LUHMES (cell line): ENCODE data around the gene ALDH7A1.

- PRO-cap: no peak
Observed at GRCh38 chr5:116676668-116677176, 102.1 kb upstream of the SEMA6A start.

- PRO-cap: no peak
Observed at GRCh38 chr5:116777739-116778358, 203.2 kb upstream of the SEMA6A start.

DNA sequence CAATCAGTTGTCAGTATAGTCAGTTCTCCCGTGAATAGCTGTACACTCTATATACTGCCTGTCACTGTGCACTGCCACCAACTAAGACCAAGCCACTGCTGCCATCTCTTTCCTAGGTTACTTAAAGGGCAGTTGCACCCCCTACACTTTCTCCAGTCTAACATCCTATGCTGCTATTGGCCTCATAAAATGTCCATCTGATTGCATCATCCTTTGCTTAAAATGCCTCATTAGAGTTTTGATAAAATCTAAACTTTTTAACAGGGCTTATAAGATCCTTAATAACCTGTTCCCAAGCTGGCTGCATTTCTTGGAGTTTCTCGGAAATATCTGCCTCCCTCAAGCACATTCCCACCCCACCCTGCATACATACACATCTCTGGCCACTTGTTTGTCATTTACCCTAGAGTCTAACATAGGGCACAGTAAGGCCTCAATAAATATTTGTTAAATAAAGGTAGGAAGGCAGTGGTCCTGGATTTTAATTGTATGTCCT lies 32.7 kb upstream of the TNFAIP8 start:
- PRO-cap: no peak

DNA sequence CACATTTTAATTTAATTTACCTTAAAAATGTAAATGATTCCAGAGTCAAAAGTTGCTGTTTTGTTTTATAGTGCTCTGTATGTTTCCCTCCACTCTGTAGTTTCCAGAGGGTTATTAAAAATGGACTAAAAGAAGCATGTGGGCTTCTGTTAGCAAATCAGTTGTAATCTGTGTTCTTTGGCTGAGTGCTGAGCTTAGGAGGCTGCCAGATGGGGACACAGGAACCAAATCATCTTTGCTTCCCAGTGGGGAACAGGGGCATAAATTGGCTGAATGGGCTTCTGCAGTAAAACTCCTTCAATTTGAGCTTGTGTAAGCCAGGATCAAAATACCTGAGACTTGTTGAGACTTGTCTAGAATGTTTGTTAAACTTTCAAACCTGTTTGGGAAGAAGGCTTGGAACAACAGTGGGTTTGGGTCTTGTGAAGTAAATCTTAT lies 32.3 kb upstream of the TNFAIP8 start:
- PRO-cap: no peak

- PRO-cap: no peak
Observed at GRCh38 chr5:119332766-119333864, 22.7 kb upstream of the TNFAIP8 start.

DNA sequence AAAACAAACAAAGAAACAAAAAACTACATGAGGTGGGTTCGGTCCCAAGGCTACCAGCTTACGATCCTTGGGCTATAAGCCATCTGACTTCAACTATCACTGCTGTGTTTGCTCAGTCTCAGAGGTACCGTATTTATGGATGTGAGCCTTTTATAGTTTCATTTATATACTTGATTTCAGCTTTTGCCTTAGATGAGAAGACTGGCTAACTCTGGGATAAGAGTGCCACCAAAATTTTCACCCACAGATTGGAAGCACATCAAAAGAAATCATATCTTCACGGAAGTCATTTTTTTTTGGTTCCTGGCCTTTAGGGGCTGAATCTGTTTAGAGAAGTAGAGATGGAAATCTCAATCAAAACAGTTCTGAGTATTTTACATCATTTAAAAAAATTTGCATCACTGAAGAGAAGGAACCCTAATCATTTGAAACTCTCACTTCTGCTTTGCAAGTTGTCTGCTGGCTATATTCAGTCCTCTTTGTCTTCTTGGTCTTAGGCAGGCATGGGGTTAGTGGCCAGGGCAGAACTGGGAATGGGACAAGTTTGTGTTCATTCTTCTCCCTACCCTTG lies 14.3 kb upstream of the TNFAIP8 start:
- PRO-cap: no peak

DNA sequence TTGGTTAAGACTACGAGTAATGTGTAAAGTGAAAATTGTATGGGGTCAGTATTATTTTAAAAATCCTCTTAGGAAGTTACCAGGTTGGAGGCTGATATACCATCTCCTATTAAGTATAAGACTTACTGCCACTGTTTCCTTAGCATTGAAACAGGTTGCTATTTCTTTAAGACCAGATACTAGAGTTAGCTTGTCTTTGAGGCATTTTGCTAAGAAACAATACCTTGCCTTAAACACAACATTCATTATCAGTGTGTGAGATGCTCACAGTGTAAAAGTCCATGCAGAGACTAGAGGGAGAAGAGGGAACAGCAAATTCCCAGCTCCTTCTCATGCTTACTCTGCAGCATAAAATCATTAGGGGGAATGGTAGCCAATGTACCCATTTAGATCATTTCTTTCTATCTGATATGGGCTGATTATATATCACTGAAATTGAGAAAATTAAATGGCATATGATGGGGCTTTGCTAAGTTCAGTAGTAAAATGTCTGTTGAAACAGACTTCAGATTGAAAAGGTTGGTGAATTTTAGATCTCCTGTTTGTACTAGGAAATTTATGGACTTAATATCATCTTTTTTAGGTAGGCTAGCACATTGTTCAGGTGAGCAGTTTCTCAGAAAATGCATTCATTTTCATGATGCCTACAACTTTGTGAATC lies 8.8 kb upstream of the TNFAIP8 start:
- PRO-cap: no peak

- PRO-cap: no peak
Observed at GRCh38 chr5:119357188-119357621, 1.4 kb downstream of the TNFAIP8 start.

GRCh38 chr5:119358156-119358449 lies 2.3 kb downstream of the TNFAIP8 start:
- PRO-cap: no peak

DNA sequence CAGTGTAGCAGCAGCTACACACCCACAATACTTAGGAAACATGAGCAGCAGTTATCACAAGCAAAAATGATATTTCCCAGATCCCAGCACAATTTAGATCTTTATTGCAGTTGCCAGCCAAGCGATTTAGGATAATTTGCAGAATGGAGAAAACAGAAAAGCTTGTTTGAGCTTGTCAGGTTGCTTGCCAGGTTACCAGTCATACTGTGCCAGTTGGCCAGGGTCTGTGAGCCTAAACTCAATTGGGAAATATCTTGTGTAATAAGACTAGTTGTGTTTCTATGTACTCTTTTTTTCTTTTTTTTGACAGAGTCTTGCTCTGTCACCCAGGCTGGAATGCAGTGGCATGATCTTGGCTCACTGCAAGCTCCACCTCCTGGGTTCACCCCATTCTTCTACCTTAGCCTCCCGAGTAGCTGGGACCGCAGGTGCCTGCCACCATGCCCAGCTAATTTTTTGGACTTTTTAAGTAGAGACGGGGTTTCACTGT lies 29.7 kb upstream of the HSD17B4 start:
- PRO-cap: no peak

DNA sequence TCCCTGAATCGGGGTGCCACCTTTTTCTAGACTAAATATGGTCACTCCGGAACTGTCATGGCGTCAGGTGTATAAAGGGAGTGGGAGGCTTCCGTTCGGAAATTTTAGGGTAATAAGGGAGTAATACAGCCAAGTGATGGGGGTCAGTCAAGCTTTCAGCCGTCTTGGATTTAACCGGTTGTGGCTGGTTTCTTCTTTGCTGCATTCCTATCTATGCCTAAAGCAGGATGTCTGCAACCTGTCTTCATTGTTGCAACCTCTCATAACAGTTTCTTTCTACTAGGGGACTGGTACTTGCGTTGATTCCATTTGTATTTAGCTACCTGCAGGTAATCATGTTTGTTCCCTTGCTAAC lies 48.8 kb downstream of the PRR16 start:
- PRO-cap: no peak

DNA sequence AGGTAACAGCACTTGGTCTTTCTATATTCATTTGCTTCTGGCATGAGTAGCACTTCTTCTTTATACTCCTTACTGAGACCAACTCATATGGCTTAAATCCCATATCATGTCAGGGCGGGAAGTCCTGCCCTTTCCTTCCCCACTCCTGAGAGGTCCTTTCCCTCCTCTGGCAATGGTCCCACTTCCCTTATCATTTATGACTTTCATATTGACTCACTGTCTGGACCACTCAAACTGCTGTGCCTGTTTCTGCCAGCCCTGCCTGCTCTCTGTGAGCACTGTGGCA lies 27.4 kb downstream of the ENSG00000250803 start:
- PRO-cap: no peak

DNA sequence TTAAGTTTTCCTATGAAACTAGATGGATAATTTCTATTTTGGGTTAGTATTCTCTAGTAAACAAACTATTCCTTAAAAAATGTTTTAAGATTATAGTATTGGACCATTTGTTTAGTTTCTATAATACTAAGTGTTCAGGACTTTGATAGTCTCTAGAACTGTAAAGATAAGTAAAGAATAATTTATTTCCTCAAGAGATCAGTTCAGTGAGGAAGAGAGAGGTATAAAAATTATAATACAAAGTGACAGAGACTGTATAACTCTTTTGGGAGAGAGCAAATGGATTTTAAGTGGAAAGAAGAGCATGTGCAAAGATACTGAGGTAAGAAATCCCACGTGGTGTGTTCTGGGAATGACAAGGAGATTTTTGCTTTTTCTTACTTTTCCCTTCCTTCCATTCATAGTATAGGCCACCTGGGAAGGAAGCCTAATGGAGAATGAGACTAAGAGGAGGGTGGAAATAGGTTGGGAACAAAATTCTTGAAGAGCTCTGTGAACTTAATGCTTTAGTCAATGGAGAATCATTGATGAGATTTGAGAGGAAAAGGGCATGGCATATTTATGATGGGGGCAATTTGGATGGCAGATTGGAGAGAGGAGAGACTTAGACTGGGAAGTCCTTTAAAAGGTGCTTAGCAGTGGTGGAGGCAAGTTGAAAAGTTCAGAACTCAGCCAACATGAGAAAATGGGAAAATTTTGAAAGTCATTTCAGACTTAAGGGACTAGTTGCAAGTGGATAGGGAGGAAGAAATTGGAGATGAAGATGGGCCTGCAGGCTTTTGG lies 97.6 kb downstream of the CSNK1G3 start:
- PRO-cap: no peak

- PRO-cap: no peak
Observed at GRCh38 chr5:124430059-124430516, 316.4 kb downstream of the ZNF608 start.

- PRO-cap: no peak
Observed at GRCh38 chr5:126364445-126364821, 58.8 kb upstream of the GRAMD2B start.

DNA sequence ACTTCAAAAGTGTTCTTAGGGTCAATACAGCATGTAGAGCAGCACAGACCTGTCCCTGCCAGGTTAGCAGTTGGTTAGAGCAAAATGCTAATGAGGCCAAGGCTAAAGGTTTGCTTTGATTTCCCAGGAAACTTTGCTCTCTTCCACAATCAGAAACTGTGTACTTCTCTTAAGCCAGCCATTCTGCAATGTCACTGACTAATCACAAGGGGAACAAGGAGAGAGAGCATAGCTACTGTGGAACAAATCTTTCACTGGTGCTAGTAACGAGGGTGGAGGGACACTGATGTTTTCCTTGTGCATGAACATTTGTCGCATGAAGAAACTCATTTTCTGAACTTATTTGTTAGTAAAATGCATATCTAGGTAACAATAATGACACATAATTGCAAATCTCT lies 53.0 kb upstream of the GRAMD2B start:
- PRO-cap: no peak

DNA sequence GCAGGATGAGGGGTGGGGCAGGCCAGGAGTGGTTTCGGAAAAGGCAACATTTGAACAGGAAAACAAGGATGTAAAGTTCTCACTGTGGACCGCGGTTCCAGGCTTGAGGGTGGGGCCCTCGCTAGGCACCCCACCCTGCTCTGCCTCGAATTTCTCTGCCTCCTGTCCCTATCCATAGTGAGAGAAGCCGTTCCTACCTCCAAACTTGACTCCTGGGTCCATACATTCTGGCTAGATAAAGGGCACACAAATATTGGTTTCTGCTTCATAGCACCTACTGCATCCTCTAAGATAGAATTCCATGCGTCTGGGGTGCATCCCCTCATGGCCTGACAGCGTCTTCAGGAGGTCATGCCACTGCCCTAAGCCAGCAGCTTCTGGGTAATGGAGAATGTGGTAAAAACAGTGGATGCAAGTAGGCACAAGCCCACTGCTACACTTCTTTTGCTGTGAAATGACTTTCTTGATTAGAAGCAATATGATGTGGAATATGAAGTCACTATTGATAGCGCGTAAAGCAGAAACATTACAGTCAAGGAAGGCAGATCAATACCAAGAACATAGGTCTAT lies 79.0 kb downstream of the GRAMD2B start:
- PRO-cap: no peak

- PRO-cap: no peak
Observed at GRCh38 chr5:126587558-126587990, 7.4 kb downstream of the ALDH7A1 start.

DNA sequence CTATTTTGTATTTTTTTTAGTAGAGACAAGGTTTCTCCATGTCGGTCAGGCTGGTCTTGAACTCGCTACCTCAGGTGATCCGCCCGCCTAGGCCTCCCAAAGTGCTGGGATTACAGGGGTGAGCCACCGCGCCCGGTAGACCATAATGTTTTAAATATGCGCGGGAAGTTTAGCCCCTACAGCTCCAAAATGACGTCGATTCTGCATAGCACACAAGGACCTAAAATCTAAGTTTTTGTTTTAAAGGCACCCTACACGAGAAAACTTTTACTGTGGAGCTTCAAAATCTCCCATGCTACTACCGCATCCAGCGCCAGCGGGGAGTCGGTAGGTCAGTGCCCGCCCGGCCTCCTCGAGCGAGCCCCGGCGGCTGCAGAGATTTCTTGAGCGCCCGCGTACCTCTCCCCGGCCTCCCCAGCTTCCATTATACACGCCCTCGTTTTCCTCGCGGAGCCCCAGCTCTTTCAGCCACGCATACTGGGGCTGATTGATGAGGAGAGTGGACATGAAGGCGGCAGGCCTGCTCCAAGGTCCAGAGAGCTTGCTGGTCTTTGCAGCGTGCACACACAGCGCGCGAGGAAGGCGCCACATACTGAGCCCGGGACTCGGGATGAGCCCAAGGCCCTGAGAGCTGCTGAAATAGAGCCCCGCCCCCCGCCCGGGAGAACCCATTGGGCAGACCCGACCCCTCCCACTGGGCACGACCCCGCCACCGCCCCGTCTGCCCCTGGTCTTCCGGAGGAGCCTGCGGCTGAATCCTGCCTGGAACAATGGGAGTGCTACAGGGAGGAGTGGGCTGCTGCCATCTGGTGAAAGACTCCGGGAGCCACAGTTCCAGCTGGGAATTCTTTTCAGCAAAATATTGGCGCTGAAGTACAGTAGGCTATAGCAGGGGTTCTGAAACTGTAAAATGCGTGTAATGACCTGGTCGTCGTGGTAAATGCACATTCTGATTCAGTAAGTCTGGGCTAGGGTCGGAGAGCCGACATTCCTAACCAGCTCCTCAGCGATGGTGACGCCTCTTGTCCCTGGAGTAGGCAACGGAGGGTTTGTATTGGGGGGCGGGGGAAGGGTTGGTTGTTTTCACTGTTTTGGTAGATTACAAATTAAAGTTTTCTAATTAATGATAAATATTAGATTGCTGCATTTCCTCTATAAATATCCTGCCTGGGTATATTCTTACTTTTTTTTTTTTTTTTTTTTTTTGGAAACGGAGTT lies at the start of gene ALDH7A1:
Gene ALDH7A1 (minus strand): TSS at position 612 of the 1,218 bp plus-strand sequence.
- PRO-cap: bidirectional peak, plus-strand start at position 804 of the sequence, minus-strand start at position 613 of the sequence

DNA sequence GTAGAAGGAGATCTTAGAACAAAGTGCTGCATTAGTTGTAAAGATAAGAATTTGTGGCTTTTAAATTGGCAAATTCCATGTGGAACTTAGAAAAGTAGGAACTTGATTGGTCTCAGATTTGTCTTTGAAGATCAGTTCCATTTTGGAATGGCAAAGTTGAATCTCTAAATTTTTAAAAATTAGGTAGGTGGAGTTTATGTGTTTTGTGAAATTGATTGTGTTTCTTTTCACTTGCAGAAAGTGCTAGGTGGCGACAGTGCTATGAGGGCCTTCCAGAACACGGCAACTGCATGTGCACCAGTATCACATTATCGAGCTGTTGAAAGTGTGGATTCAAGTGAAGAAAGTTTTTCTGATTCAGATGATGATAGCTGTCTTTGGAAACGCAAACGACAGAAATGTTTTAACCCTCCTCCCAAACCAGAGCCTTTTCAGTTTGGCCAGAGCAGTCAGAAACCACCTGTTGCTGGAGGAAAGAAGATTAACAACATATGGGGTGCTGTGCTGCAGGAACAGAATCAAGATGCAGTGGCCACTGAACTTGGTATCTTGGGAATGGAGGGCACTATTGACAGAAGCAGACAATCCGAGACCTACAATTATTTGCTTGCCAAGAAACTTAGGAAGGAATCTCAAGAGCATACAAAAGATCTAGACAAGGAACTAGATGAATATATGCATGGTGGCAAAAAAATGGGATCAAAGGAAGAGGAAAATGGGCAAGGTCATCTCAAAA lies 2.8 kb downstream of the PHAX start:
- PRO-cap: no peak